RPMI7951 (cell line): ENCODE measurements around a stretch of chr5.

DNA sequence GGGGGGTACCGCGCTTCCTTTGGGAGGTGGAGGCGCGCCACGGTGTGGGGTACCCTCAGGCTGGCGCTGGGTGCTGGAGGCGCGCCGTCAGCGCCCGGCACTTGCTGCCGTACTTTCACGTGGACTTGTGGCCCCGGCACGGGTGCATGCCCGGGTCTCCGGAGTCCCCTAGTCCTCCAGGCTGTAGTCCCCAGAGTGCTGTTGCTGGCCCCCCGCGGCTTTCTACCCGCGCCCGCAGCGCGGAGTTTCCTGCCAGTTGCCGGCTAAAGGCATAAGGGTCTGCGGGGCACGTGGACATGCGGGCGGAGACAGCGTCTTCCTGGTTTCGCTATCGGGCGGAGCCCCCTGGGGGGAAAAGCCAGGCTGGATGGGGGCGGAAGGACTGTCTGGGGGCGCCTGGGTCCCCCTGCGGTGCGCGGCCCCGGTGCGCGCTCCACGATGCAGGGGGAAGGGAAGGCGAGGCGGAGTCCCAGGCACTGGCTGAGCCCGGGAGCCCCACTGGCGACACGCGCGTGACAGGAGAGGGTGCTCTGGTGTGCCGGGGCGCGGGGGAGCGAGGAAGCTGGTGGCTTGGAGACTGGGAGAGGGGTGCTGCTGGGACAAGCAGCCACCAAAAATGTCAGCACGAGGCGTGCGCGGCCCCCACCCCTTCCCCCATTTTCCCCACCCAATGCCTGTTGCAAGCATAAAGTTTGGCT, 736 bp downstream of the PPARGC1B start:
- RAMPAGE, long total RNA, result no peak

GRCh38 chr5:149731948-149732282, 1.8 kb downstream of the PPARGC1B start:
- RAMPAGE, long total RNA, result no peak

- RAMPAGE, long total RNA, result no peak
Observed at GRCh38 chr5:149756809-149757301, 26.7 kb downstream of the PPARGC1B start.

DNA sequence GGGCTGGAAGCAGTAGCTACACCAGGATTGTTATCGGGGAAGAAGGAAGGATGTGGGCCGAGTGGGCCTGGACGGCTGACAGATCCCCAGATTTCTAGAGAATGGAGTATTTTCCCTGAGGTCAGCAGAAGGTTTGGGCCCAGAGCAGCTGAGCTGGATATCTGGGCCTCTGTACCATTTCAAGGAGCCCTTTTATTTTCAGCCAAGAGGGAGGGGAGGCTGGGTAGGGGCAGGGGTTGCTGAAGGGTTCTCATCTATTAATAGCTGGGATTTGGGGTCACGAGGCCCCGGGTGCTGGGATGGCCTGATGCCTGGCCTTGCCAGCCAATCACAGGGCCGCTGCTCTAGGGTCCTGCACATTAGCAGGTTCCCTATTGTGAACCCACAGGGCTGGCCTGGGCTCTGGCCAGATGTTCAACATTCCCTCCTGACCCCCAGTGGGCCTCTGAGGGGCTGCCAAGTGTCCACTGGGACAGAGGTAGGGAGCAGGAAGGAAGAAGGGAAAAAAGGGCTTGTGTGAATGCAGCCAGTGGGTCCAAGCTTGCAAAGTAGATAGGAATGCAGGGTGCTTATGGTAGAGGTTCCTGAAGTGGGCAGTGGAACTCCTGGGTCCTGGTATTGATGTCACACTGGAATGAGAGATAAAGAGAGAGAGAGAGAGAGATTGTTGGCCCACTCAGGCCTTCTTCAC, 52.5 kb downstream of the PPARGC1B start:
- RAMPAGE, long total RNA, result no peak

DNA sequence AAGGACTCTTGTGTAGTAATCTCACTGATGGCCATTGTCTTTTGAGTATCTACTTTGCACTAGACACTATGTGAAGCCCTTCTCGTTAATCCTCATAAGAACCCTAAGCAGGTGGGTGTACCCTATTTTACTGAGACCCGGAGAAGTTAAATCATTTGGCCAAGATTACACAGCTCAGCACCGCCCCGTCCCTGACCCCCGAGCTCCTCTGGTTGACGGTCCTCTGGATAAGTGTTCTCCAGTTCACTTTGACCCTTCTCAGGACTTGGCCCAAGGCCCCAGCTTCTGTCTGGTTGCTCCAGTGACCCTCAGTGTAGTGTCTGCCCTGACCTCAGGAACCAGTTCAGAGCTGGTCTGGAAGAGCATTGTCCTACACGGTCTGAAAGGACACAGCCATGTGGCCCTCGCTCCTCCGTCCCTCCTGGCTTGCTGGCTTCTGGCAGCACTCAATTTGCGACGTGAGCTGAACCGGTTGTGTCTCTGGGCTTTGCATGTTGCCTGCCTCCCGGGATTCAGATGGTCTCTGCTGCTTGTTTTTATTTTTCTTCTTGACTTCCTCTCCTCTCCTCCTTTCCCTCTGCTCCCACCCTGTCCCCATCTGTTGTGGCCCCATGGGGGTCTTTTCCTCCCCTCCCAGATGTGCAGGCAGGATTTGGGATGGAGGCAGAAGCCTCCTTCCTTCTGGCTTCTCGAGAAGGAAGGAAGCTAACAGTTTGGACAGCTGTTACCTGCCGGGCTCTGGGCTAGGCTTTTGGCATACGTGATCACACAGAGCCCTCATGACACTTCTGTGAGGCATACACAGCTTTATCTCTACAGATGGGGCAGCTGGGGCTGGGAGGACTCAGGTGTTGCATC, 72.0 kb downstream of the PPARGC1B start:
- RAMPAGE, long total RNA, result no peak

- RAMPAGE, long total RNA, result no peak
Observed at GRCh38 chr5:149839747-149840354, 104.7 kb downstream of the PDE6A start.

GRCh38 chr5:150093993-150094494, 7.7 kb upstream of the CSF1R start:
- RAMPAGE, long total RNA, result no peak

GRCh38 chr5:150103104-150103403, 16.7 kb upstream of the CSF1R start:
- RAMPAGE, long total RNA, result no peak

DNA sequence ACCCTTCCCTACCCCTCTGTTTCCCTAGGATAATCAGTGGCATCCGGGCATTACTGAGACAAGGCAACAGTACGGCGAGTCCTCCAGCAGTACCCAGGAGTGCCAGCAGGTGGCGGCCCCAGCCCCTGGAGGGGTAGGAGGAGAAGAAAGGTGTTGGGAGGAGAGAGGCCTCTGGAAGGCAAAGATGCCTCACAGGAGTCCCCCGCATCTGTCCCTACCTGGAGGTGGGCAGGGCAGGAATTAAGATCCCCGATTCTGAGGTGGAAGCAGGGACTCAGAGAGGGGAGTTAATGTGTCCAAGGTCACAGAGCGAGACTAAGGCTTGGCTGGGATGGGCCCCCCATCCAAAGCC, 4.9 kb upstream of the CDX1 start:
- RAMPAGE, long total RNA, result no peak

- RAMPAGE, long total RNA, result no peak
Observed at GRCh38 chr5:150167127-150167787, 679 bp downstream of the CDX1 start.

GRCh38 chr5:150291428-150291839, 1.9 kb upstream of the CAMK2A start:
- RAMPAGE, long total RNA, result no peak

GRCh38 chr5:150402308-150403200, 10.2 kb downstream of the CD74 start:
- RAMPAGE, long total RNA, result no peak

DNA sequence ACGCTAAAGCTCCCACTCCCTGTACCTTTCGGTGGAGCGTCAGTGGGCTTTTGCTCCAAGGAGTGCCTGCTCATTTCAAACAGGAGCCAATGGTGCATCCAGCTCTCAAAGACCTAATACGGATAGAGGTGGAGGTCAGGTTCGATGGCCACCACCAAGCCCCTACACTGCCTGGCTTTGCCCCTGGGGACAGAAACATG, 8.2 kb downstream of the CD74 start:
- RAMPAGE, long total RNA, result no peak

DNA sequence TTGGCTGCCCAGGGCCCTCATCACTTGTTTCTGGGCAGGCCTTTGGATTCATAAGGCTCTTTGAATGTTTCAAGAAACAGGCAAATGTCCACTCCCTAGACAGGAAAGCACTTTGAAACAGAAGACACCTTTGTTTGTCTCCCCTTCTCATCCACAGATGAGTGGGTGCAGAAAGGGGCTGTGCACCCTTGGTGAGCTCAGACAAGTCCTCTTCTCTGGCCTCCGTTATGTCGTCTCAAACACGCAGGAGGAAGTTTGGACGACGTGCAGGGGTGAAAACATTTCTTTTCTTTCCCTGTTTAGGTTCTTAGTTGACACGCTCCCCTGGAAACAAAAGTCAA, 220 bp upstream of the CD74 start:
- RAMPAGE, long total RNA, result no peak

DNA sequence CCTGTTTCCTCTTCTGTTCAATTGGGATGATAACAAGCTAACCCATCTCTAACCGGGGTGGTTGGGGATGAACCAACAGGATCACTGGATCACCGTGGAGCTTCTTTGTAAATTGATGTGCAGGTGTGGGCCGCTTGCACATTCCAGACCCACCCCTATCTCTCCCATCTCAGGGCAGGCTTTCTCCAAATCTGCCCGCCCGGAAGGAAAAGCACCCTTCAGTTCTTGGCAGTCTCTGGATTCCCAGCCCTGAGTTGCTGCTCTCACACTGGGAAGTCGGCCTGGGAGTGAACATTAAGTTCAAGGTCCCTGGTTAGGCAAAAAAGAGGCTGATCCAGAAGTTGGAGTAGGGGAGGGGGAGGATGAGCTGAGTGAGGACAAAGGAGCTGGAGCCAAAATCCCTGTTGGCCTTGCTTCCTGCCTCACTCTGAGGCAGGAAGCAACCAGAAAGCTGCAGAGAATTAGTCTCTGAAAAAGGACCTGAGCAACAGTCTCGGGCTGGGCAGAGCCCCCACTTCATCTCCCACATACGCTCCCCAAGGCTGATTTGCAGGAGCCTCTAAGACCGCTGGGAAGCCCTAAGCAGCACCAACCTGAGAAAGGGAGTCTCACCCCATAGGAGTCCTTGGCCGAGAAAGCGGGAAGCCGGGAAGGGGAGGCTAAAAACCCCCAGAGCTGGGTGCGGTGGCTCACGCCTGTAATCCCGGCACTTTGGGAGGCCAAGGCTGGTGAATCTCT, 15.0 kb upstream of the RPS14 start:
- RAMPAGE, long total RNA, result no peak

DNA sequence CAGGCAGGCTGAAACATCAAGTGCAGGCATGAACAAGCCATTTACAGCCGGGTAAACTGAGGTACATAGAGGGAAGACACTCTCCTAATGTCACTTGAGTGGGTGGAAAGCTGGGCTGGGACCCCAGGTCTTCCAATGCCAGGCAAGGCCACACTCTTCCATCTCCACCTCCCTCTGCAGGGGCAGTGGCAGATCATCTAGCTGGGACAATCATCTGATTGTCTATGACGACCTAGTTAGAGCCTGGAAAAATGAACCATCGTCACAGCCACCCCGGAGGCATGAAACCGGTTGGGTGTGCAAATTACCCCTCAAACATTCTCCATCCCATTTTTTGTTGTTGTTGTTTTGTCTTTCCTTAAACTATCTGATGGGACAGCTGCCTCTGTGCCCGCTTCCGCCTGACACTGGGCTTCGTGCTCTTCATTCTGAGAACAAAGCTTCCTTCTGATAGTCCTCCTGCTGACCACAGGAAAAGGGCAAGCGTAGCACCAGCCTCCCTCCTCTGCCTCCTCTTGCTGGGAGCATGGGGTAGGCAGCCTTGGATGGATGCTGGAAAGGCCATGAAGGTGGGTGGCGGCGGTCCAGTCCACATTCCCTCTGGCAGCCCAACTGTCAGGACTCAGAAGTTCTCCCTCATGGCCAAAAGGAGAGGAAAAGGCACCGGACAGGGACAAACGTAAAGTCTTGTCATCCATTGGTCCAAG, 7.0 kb upstream of the NDST1 start:
- RAMPAGE, long total RNA, result no peak

- RAMPAGE, long total RNA, result no peak
Observed at GRCh38 chr5:150506409-150506927, 1.5 kb upstream of the NDST1 start.

DNA sequence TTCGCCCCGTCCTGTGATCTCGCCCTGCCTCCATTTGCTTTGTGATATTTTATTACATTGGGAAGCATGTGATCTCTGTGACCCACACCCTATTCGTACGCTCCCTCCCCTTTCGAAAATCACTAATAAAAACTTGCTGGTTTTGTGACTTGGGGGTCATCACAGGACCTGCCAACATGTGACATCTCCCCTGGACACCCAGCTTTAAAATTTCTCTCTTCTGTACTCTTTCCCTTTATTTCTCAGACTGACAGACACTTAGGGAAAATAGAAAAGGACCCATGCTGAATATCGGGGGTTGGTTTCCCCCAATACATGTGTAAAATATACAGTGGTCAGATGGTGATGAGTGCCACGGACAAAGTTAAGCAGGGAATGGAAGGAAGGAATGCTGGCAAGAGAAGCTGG, 29.7 kb downstream of the NDST1 start:
- RAMPAGE, long total RNA, result no peak

DNA sequence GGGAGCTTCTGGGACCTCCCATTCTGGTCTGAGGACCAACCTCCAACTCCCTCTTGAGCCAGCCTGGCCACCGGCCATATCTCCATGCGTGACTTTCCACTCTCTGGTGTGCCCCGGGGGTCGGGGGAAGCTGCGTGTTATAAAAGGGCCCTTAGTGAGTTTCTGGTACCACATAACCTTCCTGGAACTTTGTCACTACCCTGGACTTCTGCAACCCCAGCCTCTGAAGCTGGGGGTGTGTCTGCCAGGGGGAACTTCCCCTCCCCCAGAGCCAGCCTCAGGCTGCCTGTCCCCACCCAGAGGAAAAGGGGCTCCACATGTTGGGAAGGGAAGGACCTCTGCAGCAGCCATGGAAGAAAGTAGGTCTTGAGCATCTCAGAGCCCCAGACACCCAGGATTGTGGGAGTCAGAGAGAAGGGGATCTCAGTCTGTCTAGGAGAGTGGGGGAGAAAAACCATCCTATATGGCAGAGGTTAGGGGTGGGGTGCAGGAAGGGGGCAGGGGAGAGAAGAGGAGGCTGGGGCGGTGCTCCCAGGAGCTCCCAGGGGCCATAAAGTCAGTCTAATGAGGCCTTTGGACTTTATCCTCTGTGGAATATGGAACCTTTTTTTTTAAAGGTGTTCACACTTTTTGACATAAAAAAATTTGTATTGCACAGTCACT, 52.2 kb upstream of the SYNPO start:
- RAMPAGE, long total RNA, result no peak

GRCh38 chr5:150604464-150605142, 35.9 kb upstream of the SYNPO start:
- RAMPAGE, long total RNA, result no peak